ENCODE measurements around a stretch of chr5.

DNA sequence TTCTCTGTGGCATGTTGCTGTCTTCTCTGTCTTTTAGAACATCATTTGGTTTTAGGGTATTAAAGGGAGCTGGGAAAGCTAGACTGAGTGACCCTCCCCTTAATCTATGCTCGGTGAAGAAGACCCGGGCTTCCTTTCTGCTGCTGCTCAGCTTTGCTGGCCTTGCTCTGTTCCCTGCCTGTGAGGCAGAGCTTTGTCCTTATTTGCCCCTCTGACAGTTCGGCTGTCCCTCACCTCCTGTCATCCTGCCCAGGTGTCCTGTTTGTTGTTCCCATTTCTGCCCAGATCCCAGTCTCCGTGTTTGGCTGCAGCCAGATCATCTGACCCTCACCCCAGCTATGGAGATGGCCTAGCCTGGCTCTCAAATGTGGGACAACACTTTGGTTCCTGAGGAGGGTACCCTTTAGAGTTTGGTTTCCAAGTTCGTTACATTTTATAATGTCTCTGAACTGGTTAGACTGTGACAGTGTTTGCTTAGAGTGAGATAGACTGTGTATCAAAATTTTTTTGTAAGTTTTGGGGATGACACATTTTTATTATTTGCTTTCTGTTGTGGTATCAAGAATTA lies 20.3 kb downstream of the OTULIN start:
- PRO-cap = no peak

- PRO-cap = no peak
Observed at GRCh38 chr5:14705469-14706137, 41.1 kb downstream of the OTULIN start.

GRCh38 chr5:14868957-14869189 lies 2.7 kb downstream of the ANKH start:
- PRO-cap = no peak

GRCh38 chr5:15500383-15501095 lies 559 bp downstream of the FBXL7 start:
- PRO-cap = no peak

DNA sequence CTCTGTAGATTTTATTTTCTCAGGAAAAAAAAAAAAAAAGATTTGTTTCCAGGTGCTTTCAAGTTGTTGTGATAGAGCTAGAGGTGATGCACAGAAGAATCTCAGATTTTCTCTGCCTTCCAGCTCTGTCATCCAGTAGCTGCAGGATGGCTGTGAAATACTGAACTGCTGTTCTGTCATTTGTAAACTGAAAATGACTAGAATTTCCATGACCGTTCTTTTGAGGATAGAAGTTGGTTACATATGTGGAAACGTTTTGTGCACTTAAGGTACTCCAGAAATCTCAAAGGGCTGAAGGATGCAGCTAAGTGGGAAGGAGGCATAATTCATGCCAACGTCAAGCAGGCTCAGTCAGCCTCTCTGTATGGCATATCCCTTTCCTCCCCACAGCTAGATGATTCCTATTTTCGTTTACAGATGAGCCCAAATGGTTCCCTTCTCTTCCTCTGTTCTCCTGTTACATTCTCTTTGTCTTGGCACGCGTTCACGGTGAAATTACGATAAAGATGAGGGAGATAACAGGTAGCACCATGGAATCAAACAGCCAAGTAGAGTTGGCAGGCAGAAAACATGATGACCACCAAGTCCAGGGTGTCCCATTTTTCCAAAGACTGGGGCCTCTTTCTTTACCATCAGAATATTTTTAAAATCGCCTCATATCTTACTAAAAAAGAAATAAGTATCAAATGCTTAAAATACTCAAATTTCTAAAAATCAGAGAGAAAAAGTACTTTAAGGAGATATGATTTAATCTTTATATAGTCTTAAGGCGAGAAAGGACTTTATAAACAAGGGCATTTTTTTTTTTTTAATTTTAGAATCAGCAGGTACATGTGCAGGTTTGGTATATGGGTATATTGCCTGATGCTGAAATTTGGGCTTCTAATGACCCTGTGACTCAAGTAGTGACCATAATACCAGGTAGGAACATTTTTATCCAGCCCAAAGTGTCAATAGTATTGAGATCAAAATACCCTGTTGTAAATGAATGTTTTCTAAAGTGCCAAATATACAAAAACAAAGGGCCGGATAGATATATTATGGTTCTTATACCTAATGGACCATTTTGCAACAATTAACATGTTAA lies 257.9 kb downstream of the FBXL7 start:
- PRO-cap = no peak

GRCh38 chr5:16540273-16540897 lies 74.8 kb upstream of the ZNF622 start:
- PRO-cap = no peak

DNA sequence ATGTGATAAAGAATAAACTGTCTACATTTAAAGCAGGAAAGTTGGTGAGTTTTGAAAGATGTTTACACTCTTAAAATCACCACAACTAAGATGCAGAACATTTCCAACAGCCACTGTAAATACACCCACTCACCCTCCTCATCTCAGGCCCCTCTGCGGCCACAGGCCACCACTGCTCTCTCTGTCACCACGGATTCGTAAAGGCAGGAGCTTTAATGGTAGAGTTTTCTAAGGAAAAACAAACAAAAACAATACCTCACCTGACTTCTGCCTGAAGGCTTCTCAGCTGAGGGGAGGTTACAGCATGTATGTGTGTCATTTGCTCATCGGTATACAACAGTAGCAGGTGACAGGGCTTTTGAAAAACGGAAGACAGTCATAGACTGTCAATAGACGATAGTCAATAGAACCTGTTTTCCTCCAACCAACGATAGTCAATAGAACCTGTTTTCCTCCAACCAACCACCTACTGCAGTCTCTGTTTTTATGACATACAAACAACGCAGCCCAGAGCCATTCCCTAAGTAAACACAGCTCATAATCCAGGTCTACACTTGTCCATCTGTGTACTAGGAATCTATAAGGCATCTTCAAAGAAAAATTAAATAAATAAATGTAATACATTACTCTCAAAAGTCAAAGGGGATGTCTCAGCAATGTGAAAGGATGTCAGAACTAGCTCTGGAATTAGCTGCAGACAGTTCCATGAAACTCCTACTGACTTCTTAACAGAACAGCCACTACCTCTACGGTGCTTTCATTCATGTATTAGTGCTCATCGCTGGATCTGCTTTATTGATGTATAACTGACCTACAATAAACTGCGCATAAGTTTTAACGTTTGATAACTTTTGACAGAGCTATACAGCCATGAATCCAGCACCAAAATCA lies 74.5 kb downstream of the RETREG1 start:
- PRO-cap = no peak

- PRO-cap = no peak
Observed at GRCh38 chr5:16624882-16625448, 8.2 kb upstream of the RETREG1 start.

DNA sequence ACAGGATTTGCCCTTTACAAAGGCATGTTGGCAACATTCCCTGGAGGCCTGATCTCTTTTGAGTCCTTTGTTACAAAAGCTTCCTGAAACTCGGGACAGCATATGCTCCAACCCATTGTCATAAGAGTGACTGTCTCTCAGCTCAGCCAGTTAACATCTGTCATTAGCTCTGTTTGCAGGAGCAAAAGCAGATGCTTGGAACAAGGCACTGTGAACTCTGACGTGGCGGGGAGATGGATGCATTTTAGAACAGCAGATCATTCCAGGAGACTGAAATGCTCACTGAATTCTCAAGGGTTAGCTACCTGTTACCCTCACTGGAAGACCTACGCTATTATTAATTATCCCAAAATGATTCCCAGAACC lies 80.5 kb downstream of the MYO10 start:
- PRO-cap = bidirectional peak, plus-strand start at position 163 of the sequence, minus-strand start at position 56 of the sequence

DNA sequence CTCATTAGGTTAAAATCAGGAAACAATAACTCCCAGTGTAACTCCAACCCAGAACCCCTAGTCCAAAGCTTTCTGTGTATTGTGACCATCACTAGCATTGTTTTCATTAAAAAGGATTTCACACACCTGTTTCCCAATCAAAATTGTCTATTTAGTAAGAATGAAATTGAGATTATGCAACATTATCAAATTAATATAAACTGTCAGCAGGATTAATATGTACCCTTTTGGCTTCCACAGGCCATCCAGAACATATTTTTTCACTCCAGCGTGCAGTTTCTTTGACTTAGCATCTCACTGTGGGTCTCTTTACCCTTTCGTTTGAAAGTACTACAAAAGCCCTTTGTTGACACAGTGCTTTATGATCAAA lies 55.0 kb downstream of the MYO10 start:
- PRO-cap = no peak

GRCh38 chr5:16933972-16934363 lies 2.1 kb downstream of the MYO10 start:
- PRO-cap = no peak

GRCh38 chr5:17123666-17124000 lies 93.8 kb upstream of the BASP1 start:
- PRO-cap = no peak

DNA sequence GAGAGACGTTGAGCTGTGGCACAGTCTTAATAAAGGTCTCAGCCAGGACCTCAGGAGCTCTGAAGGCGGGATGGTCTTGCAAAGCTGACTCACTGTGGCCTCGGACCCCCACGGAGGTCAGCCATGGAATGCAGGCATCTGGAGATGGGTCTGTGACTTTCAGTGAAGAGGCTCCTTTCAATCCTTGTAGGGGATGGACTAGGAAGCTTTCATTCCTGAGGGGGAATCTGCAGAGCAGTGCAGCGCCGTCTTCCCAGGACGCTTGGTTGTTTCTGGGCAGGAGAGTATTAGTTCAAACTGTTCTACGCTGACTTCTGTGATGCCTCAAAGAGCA lies 65.7 kb upstream of the BASP1 start:
- PRO-cap = no peak

DNA sequence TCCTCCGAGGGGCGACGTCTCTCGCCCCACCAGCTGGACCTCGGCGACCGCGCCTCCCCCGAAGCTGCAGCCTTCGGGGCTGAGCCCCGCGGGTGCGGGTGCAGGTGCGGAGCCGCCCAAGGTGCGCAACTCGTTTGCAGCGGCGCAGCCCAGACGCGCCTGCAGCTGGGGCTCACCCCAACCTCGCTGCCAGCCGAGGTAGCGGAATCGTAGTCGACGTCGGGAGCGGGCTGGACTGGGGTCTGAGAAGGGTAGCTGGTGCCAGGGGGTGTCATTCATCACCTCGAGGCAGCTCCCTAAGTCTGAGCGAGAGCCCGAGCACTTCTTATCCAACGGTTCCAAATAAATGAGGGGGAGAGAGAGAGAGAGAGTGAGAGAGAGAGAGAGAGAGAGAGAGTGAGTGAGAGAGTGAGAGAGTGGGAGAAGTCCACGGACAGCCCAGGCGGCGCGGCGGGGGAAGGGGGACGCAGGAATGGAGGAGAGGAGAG lies 687 bp upstream of the BASP1 start:
- PRO-cap = no peak

- PRO-cap = no peak
Observed at GRCh38 chr5:17222533-17223114, 5.2 kb downstream of the BASP1 start.

DNA sequence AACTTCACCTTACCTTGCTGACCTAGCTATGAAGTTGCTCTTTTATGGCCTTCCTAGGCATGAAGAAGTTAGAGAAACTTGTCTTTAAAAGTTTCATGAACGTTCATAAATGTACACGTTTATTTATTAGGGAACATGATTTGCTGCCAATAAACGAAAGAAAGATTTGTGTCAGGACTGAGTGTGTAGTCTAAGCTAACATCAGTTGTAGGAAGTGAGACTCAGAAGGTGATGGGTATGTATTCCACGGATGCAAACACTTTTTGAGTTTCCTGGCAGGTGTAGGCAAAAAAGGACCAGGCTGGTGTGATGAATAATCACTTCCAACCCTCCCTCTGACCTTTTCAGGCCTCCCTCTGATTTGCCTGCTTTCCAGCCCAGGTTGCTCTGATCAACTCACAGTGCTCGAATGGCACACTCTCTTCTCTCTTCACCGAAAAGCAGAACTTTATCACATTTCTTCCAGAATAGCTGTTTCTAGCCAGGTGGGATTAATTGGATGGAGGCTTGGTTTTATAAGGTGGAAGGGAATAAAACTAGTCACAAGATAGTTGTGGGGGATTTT lies 51.8 kb downstream of the BASP1 start:
- PRO-cap = no peak

- PRO-cap = no peak
Observed at GRCh38 chr5:17277584-17277943, 60.1 kb downstream of the BASP1 start.

- PRO-cap = no peak
Observed at GRCh38 chr5:17359651-17359951, 132.3 kb downstream of the H3Y2 start.

DNA sequence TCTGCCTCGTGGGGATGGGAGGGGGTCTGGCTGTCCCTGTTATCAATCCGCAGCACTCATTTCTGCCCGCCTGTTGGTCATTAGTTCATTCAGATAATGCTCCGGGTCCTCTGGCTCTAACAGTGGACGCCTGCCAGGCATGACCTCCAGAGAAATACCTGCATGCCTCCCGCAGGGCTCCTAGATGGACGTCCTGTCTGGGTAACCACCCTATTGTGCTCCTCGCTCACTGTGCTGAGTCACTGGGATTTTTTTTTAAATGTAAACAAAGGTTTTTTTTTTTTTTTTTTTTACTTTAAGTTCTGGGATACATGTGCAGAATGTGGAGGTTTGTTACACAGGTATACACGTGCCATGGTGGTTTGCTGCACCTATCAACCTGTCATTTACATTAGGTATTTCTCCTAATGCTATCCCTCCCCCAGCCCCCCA lies 116.4 kb downstream of the H3Y2 start:
- PRO-cap = no peak

- PRO-cap = no peak
Observed at GRCh38 chr5:17436689-17437080, 55.2 kb downstream of the H3Y2 start.

Measured in REH cell (cell line).